Measurements from ENCODE around the genes FAM72D and ANKRD34A.

DNA sequence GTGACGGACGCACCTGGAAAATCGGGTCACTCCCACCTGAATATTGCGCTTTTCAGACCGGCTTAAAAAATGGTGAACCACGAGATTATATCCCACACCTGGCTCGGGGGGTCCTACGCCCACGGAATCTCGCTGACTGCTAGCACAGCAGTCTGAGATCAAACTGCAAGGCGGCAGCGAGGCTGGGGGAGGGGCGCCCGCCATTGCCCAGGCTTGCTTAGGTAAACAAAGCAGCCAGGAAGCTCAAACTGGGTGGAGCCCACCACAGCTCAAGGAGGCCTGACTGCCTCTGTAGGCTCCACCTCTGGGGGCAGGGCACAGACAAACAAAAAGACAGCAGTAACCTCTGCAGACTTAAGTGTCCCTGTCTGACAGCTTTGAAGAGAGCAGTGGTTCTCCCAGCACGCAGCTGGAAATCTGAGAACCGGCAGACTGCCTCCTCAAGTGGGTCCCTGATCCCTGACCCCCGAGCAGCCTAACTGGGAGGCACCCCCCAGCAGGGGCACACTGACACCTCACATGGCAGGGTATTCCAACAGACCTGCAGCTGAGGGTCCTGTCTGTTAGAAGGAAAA, 217.0 kb downstream of the SRGAP2C start:
- PRO-cap, 3 experiments, result no peak in any of the 3 experiments
- RAMPAGE, long total RNA, result no peak

GRCh38 chr1:121511300-121512534, 326.9 kb downstream of the SRGAP2C start:
- PRO-cap, 3 experiments, result no peak in any of the 3 experiments
- RAMPAGE, long total RNA, result no peak

DNA sequence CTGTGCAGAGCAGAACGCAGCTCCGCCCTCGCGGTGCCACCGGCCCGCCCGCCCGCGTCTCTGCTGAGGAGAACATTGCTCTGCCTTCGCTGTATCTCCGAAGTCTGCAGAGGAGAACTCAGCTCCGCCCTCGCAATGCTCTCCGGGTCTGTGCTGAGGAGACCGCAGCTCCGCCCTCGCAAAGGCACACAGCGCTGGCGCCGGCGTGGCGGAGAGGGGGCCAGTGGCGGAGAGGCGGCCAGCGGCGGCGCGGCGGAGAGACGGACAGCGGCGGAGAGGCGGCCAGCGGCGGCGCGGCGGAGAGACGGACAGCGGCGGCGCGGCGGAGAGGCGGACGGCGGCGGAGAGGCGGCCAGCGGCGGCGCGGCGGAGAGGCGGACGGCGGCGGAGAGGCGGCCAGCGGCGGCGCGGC, 579.0 kb downstream of the H3-7 start:
- PRO-cap, 3 experiments, result no peak in any of the 3 experiments
- RAMPAGE, long total RNA, result no peak

GRCh38 chr1:143497303-143497986, 408.3 kb downstream of the H3-7 start:
- PRO-cap, 3 experiments, result no peak in any of the 3 experiments
- RAMPAGE, long total RNA, result no peak

DNA sequence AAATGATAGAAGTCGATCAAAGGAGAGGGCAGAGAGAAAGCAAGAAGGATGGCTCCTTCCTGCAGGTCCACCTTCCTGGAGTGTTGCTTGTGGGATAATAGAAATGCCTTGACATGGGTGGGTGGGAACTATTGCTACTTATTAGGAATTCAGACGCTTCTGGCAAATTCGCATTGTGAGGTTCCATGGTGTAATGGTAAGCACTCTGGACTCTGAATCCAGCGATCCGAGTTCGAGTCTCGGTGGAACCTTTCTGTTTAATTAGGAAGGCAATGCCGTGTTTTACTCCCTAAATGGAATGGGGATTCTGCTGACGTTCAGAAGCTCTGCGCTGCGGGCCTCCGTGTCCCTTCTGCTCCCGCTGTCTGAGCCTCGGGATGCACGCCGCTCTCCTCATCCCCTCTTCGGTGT, 214.5 kb downstream of the H3-7 start:
- PRO-cap, 3 experiments, result no peak in any of the 3 experiments
- RAMPAGE, long total RNA, result no peak

DNA sequence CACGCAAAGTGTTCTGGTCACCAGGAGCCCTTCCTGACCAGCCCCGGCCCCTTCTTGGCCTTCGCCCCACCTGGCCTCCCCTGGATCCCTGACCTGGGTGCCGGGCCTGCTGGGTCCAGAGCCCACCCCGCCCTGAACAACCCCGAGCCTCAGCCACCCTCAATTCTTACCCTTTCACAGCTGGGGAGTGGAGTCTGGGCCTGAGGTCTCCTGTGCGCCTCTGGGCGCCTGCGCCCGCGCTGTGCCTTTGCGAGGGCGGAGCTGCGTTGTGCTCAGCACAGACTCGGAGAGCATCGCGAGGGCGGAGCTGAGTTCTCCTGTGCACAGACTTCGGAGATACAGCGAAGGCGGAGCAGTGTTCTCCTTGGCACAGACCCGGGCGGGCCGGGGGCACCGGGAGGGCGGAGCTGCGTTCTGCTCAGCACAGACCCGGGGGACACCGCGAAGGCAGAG, 123.4 kb downstream of the PPIAL4E start:
- PRO-cap, 3 experiments, result no peak in any of the 3 experiments
- RAMPAGE, long total RNA, result no peak

- PRO-cap, 3 experiments, result no peak in any of the 3 experiments
- RAMPAGE, long total RNA, result no peak
Measured at GRCh38 chr1:144442945-144443633, 18.4 kb downstream of the NBPF15 start.

GRCh38 chr1:145095761-145096327, at the start of gene FAM72D:
TSS of gene FAM72D (plus strand) at chr1:145095974.
- PRO-cap, 3 experiments, result no peak in any of the 3 experiments
- RAMPAGE, long total RNA, result no peak

DNA sequence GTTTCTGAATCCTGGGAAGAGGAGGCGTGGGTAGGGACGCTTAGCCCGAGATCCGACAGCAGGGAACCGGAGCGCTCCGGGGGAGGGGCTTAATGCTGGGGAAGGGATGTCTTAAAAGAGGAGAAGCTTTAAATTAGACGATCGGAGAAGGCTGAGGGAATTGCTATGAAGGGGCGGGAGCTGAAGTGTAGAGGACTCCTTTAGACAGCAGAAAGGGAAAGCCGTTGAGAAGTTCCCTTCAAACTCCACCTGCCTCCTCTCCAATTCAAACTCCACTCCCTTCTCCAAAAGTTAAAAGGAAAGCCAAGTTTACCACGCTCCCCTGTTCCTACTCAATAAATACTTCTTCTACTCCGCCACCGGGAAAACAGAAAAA, 542 bp downstream of the FAM72D start:
- PRO-cap, 3 experiments, result no peak in any of the 3 experiments
- RAMPAGE, long total RNA, result no peak

DNA sequence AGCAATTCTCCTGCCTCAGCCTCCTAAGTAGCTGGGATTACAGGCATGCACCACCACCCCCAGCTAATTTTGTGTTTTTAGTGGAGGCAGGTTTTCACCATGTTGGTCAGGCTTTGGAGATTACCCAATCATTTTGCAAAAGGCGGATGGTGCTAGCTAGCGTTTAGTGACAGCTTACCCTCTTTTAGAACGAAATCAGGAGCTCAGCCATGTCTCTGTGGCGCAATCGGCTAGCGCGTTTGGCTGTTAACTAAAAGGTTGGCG, 33.2 kb downstream of the FAM72D start:
- PRO-cap, 3 experiments, result no peak in any of the 3 experiments
- RAMPAGE, long total RNA, result no peak

DNA sequence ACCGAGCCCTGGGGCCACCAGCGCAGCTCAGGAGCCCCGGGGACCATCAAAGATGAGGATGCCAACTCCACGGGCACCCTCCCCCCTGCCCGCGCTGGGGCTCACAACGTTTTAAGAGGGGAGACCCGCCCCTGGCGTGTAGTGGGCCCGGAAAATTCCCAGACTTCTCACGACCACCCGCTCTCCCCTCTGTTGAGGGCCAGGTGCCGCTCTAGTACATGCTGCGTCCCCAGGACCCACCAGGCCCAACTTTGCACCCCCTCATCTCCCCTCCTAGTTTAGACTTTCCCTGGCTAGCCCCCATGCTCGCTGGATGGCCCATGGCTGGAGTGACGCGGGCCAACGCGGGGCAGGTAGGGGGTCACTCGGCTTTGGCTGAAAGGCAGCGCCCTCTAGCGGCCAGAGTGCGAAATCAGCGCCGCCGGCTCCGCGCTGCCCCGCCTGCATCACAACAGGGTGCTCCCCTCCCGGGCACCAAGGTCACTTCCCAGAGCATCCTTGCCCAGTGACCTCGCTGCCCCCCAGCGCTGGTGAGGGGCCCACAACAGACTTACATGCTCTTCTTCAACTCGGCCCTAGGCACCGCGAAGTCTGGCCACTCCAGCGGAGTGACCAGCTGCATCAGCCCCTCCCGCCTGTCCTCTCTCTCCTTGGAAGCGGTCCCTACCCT, 1.8 kb downstream of the CD160 start:
- PRO-cap, 3 experiments, result no peak in any of the 3 experiments
- RAMPAGE, long total RNA, result no peak

DNA sequence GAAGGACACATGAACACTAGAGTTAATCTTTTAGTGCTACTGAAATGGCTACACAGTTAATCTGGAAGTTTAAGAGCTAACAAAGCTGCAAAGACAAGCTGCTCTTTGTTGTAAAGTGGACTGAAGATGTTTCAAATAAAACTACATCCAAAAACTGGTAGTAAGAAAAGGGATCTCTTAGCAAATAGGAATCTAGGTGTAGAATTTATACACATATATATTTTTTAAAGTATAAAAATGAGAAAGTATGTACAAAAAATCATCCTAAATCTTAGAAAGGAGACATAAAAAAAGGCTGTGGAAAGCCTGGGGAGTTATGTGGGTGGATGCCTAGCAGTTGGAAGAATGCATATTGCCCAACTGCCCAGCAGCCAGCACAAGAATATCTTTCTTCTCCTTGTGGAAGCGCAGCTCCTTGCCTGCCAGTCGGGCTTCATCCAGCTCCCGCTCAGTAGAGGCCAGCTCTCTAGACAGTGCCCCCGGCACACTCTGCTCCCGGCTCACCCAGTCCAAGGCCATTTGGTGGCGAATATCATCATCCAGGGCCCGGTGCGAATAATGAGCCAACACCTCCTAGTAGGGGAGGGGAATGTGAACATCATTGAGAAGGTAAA, 8.8 kb upstream of the RBM8A start:
- PRO-cap, 3 experiments, result no peak in any of the 3 experiments
- RAMPAGE, long total RNA, result no peak

- PRO-cap, 3 experiments, result peak in 3 of 3 experiments; most common plus-strand start chr1:145964749 (in 2); most common minus-strand start chr1:145964609 (in 2)
- RAMPAGE, long total RNA, result start-site peak on the plus strand at chr1:145964689-145964731, 828 and 85 reads in 2 replicates
Measured at GRCh38 chr1:145963996-145965195, at the start of gene ANKRD34A. TSS of gene ANKRD34A (minus strand) at chr1:145964575.

GRCh38 chr1:145995010-145995561, 1.3 kb downstream of the TXNIP start:
- PRO-cap, 3 experiments, result no peak in any of the 3 experiments
- RAMPAGE, long total RNA, result no peak

- PRO-cap, 3 experiments, result no peak in any of the 3 experiments
- RAMPAGE, long total RNA, result no peak
Measured at GRCh38 chr1:146039872-146040208, 18.3 kb upstream of the HJV start.

- PRO-cap, 3 experiments, result no peak in any of the 3 experiments
- RAMPAGE, long total RNA, result no peak
Measured at GRCh38 chr1:146049347-146049918, 27.9 kb upstream of the HJV start.

DNA sequence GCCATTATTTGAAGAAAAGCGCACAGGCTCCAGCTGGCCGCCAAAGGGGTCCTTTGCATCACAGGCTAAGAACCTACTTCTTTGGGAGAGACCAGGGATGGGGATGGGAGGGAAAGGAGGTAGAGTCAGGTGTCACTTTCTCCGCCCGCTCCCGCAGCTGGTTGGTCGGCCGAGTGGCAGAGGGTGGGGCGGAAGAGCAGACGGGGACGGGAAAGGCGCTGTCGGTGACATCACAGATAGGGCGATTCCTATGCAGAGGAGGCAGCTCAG, 64.8 kb upstream of the PPIAL4H start:
- PRO-cap, 3 experiments, result peak in 1 of 3 experiments; most common minus-strand start position 105 of the sequence (in 1)
- RAMPAGE, long total RNA, result no peak

GRCh38 chr1:146411788-146412489, 67.4 kb upstream of the PPIAL4H start:
- PRO-cap, 3 experiments, result no peak in any of the 3 experiments
- RAMPAGE, long total RNA, result no peak

- PRO-cap, 3 experiments, result no peak in any of the 3 experiments
- RAMPAGE, long total RNA, result no peak
Measured at GRCh38 chr1:146970694-146971351, 32.7 kb downstream of the NBPF12 start.

- PRO-cap, 3 experiments, result peak in 2 of 3 experiments; most common plus-strand start chr1:147540937 (in 1); most common minus-strand start chr1:147540995 (in 2)
- RAMPAGE, long total RNA, result no peak
Measured at GRCh38 chr1:147540816-147541122, 532 bp upstream of the BCL9 start.